Ascending aorta (tissue), 1 donor: Measurements from ENCODE around the gene SPOPL.

GRCh38 chr2:138421810-138422209 is 79.8 kb upstream of the SPOPL start:
- PRO-cap = no peak

DNA sequence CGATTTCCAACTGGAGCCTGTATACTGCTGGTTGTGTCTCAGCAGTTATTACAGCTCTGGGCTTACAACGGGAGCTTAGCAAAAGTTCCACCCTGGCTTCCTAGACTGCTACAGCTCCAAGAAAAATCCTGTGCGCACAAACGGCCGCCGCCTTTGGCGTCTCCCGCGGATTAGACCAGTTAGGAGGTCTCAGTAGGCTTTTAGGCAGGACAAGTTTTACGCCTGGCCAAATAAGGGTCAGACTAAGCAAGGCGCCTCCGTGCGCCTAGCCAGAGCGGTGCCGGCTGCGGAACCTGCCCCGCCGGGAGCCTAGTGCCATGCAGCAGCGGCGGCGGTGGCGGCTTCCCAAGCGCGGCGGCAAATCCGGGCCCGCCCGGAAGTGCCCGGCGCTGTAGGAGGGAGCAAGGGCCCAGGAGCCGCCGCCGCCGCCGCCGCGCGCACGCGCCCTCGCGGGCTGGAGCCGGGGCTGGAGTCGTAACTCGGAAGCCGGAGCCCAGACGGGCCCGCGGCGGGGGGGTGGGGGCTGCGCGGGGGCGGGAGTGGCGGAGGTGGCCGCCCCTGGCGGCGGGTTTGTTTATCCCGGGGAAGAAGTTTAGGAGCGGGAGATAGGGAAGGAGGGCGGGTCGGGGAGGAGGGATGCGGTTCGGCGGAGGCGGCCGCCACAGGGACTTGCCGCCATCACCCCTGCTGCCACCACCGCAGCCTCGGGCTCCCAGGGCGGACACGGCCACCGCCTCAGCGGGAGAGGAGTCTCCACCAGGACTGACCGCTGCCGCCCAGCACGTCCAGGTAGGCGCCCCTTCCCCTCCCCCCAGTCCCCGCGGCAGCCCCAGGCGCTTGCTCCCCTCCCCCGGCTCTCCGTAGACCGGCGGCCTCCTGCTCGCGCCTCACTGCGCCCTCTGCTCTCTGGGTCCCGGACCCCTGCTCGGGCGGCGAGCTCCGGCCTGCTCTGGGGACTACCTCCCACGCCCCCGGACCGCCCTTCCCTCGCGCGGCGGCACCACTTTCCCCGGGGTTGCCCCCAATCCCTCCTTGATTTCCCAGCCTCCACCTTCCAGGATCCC is at the start of gene SPOPL:
SPOPL (plus strand) TSS at position 440 of the 1,064 bp plus-strand sequence.
- PRO-cap = bidirectional peak, plus-strand start at position 505 of the sequence, minus-strand start at position 365 of the sequence

DNA sequence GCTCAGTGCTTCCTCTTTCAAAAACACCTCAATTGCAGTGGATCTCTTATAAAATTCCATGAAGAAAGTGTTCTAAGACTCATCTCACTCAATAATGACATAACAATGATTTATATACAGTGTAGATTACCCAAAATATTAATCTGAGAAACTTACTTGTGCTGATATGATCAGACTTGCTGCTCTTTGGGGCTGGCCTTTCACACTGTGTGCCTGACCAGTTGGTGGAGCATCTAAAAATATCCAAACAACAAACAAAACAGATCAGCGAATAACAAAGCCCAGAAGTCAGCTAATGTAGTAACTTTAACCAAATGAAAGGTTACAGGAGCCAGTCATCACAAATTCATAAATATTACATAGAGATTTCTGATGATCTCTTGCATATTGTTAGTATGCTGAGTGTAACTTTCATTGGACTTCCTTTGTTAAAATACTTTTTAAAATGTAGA is 1466.8 kb upstream of the NXPH2 start:
- PRO-cap = no peak

- PRO-cap = no peak
Observed at GRCh38 chr2:142536757-142537246, 340.7 kb upstream of the KYNU start.

DNA sequence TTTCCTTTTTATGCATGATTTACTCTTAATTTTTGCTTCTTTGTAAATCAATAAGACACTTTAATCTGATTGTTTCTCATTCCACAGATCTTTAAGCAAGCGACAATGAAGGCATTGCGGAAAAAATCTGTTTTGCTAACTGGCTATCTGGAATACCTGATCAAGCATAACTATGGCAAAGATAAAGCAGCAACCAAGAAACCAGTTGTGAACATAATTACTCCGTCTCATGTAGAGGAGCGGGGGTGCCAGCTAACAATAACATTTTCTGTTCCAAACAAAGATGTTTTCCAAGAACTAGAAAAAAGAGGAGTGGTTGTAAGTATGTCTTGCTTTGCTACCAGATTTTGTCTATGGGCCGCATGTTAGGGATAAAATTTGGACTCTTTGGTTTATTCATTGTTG is 88.9 kb upstream of the ARHGAP15 start:
- PRO-cap = no peak

DNA sequence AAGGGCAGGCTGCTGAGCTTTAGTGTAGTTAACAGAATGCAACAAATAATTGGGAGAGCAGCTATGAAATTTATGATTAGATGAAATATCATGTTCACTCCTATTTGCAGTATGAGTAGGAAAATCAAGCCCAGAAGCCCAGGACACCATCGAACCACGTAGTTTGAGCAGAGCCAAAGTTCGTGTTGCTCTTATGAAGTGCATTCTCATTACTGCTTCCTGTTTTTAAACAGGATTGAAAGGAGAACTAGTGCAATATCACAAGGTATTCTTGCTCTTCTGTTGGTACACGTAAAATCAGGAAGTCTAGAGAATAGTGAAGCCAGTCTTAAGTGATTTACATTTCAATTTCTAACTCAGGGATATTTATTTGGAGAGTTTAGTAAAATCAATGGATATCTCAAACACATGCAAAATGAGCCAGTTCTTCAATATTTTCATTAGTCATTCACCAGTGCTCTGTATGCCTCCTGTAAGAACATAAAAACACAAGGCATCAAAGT is 21.1 kb downstream of the ARHGAP15 start:
- PRO-cap = no peak

DNA sequence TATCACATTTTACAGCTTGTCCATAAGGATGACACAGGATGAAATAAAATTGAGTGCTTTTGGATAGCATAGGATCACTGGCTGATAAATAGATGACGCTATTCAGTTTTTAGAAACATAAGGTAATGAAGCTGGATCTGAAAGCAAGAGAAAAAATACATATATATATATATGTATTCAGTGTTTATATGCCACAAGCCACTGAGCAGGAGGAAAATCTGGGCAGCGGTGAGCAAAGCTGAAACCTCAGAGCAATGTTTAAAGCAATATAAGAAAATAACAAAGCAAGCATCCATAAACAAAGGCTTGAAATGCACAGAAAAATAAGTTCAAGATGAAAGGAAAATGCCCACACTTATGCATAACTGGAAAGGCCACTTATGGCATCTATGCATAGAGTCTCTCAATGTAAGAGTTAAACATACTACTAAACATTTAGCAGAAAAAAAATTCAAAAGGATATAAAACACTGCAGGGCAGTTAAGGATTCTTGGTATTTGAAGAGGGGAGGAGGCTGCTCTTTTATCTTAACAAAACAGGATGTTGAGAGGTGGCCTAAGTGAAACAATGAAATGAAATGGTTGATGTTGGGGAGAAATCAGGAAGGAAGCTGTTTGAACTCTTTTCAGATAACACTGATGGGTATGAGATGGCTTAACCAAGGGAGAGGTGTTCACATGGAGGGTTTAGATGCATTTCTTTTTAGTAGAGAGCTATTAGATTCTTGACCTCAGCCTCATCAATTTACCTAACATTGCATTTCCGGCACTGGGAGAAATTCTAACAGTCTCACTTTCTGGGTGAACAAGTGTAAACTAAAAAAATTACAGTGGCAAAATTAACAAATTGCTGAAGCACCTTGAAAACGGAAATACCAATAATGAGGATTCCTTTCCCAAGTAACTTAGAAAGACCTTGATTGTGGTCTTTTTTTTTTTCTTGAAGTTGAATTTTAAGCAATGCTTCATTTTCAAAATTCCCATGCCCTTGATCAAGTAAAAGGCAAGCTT is 129.2 kb downstream of the ARHGAP15 start:
- PRO-cap = no peak

GRCh38 chr2:143481231-143481816 is 352.1 kb downstream of the ARHGAP15 start:
- PRO-cap = no peak

- PRO-cap = no peak
Observed at GRCh38 chr2:143718649-143719215, 589.5 kb downstream of the ARHGAP15 start.

- PRO-cap = unidirectional peak, plus-strand start at chr2:143937064
Observed at GRCh38 chr2:143936584-143937218, 395.6 kb downstream of the GTDC1 start.

- PRO-cap = no peak
Observed at GRCh38 chr2:144183601-144184315, 148.6 kb downstream of the GTDC1 start.

DNA sequence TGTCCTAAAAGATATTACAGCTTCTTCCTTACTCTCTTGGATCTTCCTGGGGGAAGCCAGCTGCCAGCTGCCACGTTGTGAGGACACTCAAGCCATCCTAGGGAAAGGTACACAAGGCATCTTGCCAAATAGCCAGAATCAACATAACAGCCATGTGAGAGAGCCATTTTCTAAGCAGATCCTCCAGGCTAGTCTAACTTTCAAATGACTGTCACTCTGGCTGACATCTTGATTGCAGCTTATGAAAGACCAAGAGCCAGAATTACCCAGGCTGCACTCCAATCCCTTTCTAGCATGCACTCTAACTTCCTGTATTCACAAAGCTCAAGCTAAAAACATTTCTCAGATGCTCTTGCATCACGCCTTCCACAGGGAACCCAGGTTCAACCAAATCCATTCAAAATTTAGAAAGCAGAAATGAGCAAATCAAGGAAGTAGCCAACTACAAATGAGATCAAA is 94.5 kb downstream of the GTDC1 start:
- PRO-cap = no peak

DNA sequence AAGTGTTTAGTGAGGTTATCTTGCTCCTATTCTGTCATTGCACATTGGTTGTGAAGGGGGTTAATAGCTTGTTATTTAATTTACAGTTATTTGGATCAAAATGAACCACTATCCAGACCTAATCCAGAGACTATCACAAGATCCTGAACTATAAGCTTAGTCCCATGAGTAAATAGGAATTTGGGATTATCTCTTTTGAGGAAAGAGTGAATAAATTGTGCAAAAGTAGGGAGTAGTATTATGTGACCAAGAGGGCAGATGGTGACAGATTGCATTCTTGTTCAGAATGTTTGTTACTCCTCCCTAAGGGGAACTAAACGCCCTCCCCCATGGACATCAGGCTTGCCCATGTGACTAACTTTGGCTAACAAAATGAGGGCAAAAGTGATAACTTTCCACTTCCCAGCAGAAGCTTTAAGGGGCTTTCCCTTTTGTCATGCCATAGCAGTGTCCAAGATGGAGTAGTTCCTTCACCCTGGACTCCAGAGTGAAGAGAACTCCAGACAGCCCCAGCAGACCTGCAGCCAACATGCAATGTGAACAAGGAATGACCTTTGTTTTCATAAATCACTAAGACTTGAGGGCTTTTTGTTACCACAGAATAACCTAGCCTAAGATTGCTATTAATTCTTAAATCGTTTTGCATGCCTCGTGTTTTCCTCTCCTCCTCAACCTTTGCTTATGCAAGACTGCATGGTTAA is 24.0 kb upstream of the GTDC1 start:
- PRO-cap = no peak

DNA sequence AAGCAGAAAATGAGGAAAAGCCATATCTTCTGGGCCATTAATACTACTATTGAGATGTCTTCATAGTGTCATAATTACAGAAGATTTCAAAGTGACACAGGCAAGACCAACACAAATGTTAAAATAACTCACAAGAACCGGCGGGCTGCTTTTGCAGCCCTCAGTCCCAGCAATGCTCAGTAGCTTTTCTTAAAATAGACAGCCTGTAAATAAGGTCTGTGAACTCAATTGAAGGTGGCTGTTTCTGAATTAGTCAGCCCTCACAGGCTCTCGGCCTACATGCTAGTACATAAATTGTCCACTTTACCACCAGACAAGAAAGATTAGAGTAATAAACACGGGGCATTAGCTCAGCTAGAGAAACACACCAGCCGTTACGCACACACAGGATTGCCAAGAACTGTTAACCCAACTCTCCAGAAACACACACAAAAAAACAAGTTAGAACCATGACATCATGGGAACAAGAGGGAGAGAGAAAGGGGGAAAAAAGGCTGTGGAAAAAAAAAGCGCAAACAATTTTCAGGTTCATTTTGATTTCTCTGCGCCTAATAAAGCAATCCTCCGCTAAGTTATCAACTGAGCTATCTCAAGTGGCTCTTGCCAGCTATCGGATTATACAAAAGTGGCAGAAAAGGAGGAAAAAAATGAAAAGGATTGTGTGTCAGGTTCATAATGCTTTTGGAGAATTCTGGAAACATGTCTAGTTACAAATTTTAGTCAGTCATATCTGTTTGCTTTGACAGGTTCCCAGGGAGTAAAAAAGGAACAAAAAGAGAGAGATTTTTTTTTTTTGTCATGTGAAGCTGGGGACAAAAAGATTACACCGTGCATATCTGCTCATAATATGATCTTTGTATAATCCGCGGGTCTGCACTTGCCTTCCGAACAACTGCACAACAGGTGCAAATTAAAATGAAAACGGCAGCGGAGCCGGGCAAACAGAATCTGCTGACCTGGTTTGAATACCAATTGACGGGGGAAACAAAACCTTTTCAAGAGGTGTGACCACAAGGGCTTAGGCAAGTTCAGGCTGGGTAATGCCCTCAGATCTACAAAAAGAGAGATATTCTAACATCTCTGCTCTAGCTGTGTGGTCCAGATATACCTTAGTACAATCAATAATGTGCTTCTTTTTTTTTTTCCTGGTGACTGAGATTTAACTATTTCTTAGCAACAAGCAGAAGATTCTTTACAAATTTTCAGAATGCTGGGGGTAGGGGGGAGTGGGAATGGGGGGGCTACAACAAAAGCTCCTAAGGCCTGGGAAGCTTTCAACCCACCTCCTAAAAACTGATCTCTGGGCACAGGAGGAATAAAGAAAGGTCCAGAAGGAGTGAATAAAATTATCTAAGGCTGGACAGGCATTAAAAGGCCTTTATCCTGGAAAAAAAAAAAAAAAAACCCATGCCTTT is 88.8 kb downstream of the ZEB2 start:
- PRO-cap = bidirectional peak, plus-strand start at position 466 of the sequence, minus-strand start at position 405 of the sequence

- PRO-cap = no peak
Observed at GRCh38 chr2:144490564-144491716, 29.0 kb downstream of the ZEB2 start.

DNA sequence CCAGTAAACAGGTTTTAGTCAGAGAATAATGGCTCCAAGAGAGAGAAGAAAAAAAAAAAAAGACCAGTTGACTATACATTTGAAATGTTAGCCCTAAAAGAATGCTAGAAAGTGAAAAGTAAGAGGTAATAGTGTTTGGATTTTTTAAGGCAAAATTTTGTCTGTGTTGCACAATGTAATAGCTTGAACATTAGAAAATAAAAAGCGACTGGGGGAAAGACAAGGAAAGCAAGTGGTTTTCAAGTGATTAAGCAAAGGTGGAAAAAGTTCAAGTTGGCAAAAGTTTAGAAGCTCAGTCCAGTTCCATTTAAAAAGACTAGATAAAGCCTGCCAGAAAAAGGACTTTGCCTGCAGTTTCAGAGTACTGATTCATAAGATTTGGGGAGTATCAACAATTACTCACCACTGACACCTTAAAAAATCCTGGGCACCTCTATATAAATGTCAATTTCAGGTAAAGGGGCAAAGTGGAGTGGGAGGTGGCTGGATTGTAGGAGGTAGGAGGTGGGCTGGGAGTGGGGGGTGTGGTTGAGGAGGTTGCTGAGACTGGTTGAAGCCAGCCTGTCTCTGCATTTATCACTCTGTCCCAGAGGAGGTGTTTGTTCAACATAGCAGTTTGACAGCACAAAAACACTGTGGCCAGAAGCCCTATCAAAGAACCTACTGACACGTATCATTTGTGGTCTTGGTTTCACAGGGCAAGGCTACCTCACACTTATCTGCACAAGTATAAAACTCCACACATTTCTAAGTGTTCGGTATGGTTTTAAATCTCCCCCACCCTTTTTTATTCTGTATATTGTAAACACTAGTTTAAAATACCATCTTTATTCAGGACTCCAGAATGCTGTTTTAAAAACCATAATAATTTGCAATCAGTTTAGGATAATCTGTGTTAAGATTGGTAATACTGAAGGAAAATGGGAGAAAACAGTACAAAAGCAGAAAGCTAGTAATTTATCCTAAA is 14.5 kb downstream of the ZEB2 start:
- PRO-cap = no peak

DNA sequence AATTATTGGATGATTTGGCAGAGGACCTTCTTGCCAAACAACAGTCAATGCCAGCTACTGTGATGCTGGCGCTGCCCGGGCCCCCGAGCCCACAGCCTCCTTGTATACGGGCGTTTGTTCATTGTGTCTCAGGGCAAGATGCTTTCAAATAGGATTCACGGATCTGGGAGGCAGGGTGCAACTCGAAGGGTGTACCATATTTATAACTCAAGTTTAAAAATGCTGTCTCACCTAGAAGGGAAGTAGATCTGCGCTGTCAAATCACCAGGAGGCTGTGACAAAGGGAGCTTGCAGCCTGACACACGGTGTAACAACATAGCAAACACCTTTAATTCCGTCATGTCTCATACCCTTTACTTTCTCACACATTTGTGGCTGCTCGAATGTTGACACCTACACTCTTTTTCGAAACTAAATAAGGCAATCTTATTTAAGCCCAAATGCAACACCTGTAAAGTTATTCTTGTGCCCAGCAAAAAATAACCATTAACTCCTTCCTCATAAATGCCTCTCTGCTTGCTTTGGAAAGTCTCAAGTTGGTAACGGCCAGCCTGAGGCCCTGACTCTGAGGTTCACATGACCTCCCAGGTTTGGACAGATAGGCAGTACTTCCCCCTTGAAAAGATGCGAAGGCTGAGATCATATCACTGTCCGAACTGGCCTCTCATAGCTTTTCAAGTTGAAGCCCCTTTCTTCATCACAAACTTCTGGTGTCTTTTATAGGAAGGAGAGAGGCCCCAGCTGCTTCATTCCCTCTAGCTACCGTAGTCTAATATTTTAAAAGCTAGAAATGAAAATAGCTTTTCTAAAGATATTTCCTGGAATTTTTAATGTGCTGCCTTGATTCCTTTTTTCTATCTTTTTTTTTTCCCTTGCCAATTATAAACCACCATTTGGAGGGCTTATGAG is 11.6 kb downstream of the ZEB2 start:
- PRO-cap = unidirectional peak, plus-strand start at position 619 of the sequence

GRCh38 chr2:144513457-144514092 is 6.3 kb downstream of the ZEB2 start:
- PRO-cap = bidirectional peak, plus-strand start at chr2:144513915, minus-strand start at chr2:144513787

- PRO-cap = no peak
Observed at GRCh38 chr2:144518974-144519790, 737 bp downstream of the ZEB2 start.

DNA sequence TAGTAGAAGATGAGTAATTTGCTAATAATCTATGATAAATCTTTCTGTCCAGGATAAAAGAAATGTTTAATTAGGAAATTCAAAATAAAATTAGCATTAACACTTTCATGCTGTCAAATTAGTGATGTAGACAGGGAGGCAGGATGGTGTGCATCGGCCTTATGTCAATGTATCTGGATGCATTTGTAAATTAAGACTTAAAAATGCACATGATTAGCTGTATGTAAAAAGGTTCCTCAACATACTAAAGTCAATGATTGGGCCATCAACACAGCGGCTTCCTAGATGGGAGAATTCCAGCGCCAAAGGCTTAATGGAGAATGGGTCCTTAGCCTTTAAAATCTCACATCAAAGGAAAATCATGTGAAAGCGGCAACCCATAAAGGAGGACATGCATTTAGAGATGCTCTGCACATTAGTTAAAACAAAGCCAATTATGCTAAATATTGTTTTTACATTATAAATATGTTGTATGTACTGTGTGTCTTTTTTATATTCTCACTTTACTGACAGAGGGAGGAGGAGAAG is 77.5 kb upstream of the ZEB2 start:
- PRO-cap = no peak